ENCODE measurements around the genes ZNF879, CANX, LTC4S and TBC1D9B.

DNA sequence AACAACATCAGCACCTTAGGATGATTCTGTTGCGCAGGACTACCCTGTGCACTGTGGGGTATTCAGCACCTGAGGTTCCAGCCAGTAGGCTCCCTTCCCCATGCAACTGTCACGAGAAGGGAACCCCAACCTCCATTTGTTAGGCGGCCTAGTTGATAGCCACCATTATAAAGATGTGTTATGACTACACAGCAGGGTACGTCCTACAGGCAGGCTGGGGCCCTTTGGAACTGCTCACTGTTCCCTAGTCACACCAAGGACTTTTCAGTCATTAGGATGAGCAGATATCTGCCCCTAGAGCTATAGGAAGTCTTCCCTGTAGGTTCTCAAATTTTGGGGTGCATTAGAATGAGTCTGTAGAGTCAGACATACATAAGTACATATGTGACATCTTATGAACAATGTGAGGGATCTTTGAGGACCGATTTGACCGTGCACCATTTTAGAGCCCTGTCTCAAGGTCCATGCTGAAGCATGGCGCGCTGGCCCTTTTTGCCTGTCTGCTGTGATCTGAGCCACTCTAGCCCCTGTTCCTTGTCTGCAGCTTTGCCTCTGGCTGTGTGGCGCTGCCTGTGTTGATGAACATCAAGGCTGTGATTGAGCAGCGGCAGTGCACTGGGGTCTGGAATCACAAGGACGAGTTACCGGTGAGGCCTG is 6.6 kb downstream of the NHP2 start:
- RRBS: no CpG with 5 or more reads among the region's 12 CpGs

GRCh38 chr5:178148392-178149575 is 4.9 kb downstream of the NHP2 start:
- RRBS: no CpG with 5 or more reads among the region's 13 CpGs

DNA sequence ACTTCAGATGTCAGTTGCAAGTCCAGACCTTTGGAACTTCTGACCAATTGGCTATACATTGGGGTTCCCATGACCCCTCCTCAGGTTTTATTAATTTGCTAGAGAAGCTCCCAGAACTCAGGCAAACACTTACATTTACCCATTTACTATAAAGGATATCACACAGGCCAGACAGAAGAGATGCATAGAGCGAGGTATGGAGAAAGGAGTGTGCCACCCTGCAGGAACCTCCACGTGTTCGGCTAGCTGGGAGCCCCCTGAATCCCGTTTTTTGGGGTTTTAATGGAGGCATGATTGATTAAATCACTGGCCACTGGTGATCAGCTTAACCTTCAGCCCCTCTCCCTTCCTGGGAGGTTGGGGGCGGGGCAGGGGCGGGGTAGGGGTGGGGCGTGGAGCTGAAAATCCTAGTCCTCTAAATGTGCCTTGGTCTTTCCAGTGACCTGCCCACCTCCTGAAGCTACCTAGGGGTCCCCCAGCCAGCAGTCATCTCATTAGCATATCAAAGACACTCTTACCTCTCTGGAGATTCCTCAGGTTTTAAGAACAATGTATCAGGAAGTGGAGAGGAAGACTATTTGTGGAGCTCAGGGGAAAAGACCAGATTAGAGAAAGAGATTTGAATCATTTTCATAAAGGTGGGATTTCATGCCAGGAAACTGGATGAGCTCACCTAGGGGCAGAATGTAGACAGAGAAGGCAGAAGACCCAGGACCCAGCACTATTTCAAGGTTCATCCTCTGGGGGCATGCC is 7.2 kb downstream of the GMCL2 start:
- RRBS: no CpG with 5 or more reads among the region's 7 CpGs

GRCh38 chr5:178205284-178206231 is 1.2 kb downstream of the HNRNPAB start:
- RRBS: 2% methylated on average over 6 of the region's 41 CpGs

DNA sequence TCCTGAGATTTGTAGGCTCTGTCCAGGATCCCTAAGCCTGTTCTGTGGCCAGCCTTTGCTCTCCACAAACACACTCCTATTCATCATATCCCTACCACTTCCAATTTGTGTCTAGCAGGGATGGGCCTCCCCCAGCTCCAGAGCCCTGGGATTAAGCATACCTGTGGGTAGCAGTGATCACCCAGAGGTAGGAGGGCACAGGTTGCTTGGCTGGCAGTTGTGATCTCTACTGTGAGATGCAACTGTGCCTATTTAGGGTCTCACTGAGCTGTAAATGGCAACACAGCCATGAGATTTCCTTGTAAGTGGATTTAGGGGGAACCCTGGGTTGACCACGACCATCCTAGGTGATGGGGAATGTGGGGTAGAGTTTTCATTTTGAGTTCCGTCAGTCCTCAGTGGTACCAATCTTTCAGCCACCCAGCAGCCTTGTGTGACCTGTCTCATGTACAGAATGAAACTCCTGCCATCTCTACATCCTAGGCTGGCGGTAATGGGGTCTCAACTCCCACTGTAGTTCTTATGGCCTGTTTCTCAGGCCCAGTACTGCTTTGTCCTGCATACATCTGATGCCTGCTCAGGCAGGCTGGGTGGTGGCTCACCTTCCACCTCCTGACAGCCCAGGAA is 7.9 kb downstream of the HNRNPAB start:
- RRBS: no CpG with 5 or more reads among the region's 3 CpGs

DNA sequence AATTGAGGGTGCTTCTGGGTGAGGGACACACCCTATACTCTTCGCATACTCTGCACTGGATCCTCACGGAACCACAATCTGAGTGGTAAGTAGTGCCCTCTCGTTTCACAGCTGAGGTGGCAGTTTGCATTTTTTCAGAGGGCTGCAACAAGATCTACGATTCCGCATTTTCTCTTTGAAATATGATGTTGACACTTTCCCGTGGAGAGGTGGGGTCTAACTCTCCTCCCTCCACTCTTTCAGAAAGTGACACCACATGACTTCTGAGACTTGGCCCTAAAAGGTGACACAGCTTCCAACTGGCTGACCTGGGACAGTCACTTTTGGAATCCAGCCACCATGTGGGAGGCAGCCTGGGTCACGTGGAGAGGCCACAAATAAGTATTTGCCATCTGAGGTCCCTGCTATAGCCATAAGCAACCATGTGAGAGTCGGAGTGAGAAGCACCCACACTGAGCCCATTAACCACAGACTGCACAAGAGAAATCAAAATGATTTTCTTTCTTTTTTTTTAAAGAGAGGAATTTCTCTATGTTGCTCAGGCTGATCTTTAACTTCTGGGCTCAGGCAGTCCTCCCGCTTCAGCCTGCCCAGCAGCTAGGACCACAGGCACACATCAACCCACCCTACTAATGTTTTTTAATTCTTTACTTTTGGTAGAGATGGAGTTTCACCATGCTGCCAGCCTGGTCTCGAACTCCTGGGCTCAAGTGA is 4.1 kb upstream of the PHYKPL start:
- RRBS: no CpG with 5 or more reads among the region's 10 CpGs

- RRBS: no CpG with 5 or more reads among the region's 2 CpGs
These were observed 9.6 kb upstream of the ZFP2 start for GRCh38 chr5:178885711-178886869.

DNA sequence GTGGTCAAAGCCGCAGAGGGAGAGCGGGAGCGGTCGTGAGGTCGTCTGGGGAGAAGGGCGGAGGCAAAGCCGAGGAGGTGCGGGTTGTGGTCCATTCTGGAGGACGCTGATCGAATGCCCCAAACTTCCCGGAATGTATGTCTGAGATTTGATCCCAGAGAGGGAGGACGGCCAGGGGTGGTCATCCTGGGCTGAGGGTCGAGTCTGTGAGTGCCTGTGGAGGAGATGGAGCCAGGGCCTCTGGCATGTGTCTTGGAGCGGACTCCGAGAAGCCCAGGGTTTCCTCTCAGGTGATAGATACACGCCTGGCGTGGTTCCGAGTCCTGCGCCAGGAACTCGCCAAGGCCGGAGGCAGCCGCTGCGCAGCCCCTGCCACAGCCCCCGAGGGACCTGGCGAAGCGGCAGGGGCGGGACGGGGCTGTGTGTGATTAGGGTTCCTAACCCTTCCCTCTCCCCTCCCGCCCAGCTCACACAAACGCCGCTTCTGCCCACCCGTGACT is 362 bp downstream of the ZNF454 start:
- RRBS: no CpG with 5 or more reads among the region's 32 CpGs

DNA sequence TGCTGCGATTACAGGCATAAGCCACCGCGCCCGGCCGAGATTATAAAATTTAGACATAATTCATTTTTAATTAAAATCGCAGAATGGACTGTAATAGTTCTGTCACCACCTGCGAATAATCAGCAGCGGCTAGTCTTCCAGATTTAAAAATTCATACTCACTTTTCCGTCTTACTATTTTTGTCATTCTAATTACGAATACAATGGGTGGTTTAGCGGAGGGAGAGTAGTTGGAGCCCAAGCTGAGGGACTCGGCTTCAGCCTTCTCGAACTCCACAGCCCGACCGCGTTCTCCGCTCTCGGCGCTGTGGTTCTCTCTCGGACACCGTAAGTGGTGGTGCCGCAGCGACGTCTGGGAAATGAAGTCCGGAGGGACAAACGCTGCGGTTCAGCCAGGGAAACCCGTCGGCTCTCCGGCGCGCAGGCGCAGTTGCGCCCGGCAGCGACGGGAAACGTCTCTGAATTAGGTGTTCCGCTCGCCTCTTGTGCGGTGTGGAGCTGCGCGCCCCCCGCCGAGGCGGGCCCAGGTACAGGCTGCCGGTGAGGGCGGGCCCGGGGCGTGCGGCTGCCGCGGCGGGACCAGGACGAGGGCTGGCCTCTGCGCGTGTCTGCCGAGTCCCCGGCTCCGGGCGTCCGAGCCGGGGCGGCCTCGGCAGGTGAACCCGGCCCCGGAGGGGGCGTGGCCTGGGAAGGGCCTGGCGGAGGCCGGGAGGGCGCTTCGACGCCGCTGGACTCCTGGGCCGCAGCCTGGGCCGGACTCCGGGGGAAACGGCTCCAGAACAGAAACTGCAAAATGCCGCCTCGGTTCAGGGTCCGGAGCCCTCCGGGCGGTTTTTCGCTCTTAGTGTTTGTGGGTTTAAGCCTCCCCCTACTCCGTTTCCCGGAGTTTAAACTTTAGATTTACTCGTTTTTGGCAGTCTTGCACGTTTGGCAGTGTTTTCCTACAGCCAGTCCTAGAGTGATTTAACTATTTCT is at the start of gene ZNF879:
Gene ZNF879 (plus strand): TSS at position 426 of the 974 bp plus-strand sequence.
- RRBS: 3% methylated on average over 39 of the region's 88 CpGs

- RRBS: 86% methylated on average over 5 of the region's 15 CpGs
These were observed 72.3 kb downstream of the ADAMTS2 start for GRCh38 chr5:179272938-179273370.

DNA sequence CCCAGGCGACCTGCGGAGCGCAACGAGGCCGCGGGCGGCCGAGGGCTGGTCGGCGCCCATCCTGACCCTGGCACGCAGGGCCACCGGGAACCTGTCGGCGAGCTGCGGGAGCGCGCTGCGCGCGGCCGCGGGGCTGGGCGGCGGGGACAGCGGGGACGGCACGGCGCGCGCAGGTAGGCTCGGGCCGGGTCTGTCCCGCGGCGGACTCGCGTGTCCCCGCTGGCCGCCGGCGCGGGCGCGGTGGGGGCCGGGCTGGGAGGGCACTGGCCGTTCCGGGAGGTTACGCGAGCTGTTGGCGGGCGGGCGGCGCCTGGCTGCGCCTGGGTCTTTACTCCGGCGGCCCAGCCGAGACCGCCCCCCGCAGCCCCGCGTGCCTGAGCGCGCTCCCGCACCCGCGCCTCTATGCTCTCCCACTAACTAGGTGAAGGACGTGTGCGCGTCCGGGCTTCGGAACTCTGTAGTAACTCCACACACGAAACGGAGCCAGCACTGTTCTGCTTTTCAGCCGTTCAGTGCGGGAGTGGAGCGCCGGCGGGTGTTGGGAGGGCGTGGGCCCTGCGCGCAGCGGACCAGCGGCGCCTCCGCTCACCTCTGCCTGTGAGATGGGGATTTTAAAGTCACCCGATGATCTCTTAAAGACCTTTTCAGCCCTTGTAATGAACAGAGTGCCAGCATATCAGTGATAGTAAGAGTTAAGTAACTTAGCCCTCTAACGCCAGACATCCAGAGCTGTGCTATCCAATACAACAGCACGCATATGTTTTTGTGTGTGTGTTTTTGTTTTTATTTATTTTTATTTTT is 553 bp downstream of the RUFY1 start:
- RRBS: under 1% methylated on average over 55 of the region's 88 CpGs

DNA sequence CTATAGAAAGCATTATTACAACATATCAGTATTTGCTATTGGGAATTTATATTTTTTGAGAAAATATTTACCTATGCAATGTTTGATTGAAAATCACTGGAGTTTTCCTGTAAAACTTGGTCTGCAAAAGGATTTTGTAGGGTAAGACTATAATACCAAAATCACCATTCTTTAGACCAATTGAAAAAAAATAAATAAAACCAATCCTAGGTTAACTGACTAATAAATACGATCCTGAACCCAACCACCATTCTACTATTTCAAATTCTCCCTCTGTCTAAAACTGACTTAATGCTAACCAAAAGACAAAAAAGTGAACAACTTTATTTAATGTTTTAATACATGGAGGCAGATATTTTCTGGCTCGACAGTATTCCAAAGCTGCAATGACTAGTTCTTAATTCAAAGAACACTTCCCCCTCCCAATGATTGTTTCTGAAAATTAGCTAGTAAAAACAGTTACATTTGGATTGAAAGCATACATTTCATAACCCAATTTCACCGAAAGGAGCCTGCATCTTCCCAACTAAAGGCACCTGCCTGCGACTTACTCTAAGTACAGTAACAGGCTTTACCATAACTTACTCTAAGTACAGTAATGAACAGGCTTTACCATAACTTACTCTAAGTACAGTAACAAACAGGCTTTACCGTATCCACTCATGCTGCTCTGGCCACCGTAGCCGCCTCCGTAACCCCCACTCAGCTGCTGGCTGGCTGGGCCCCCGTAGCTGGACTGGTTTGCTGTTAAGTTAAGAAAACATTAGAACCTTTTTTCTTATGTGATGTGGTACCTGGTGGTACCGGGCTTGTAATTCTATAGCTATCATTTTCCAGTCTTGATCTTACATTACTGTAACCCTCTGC is 7.8 kb downstream of the HNRNPH1 start:
- RRBS: no CpG with 5 or more reads among the region's 10 CpGs

DNA sequence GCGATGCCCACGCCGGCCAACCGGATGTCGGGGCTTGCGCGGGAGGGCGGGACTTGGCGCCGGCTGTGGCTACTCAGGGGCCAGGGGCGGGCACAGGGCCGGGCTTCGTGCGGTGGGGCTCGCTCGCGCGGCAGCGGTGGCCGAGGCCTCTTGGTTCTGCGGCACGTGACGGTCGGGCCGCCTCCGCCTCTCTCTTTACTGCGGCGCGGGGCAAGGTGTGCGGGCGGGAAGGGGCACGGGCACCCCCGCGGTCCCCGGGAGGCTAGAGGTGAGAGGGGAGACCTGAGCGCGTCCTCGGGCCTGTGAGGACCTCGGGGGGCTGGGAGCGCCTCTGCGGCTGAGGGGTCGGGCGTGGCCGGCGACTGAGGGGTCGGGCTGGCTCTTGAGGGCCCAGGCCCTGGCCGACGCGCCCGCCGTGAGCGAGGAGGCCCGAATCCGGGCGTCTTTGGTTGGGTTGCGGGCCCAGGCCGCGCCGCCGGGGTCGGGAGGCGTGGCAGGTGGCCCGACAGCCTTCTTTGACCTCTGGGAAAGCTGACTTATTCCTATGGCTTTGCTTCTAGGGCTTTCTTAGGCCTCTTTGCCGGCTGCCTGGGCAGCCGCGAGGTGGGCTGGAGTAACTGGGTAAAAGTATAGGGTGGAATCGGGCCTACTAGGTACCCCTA is at the start of gene CANX:
Gene CANX (plus strand): TSS at position 133 of the 662 bp plus-strand sequence.
- RRBS: under 1% methylated on average over 40 of the region's 67 CpGs

GRCh38 chr5:179724450-179725041 is 8.1 kb upstream of the MAML1 start:
- RRBS: no CpG with 5 or more reads among the region's 6 CpGs

GRCh38 chr5:179793336-179794576 is at the start of gene LTC4S:
TSS of gene LTC4S (plus strand) at chr5:179793986.
- RRBS: no CpG with 5 or more reads among the region's 23 CpGs

DNA sequence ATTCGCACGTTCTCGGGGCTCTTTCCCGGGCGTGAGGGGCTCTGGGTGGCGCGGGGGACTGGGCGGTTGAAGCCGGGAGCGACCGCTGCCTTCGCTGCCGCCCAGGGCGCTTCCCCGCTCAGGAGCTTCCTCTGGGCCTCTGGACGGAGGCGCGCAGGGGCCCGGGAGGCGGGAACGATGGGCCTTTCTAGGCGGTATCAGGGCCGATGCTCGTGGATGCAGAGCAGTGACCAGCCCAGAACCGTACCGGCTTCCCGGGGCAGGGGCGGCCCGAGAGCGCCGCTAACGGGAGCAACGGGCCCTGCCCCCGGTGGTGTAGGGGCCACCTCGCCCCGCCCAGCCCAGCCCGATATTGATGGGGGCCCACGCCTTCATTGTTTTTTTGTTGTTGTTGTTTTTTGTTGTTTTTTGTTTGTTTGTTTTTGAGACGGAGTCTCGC is 600 bp upstream of the MGAT4B start:
- RRBS: under 1% methylated on average over 31 of the region's 40 CpGs

DNA sequence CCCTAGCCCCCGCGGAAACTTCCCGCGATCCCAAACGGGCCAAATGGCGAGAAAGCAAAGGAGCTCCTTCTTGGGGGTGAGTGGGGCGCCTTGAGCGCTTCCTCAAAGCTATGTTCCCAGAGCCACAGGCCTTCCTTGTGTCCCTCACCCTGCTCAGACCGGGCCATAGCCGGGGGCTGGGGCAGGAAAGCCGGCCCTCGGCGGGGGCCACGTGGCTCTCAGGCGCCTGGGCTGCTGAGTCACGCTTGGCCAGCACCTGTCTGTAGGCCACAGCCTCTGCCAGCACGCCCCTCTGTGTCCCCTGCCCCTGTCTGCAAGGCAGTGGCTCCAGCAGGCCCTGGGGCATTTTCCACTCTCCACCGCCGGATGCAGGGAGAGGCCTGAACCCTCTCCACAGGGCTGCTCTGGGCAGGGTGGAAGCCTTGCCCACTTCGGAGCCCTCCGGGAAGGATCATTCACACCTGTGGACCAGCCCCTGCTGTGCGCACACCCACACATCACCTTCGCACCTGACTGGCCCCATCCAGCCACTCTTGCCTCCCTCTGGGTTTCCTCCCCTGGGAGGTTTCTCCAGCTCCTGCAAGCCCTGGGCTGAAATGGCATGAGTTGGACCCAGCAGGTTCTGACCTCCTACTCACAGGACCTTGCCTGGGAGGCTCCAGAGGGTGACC is 1.2 kb upstream of the SQSTM1 start:
- RRBS: 19% methylated on average over 3 of the region's 23 CpGs

GRCh38 chr5:179907114-179908334 is at the start of gene TBC1D9B:
TSS of gene TBC1D9B (minus strand) at chr5:179907897.
- RRBS: 1% methylated on average over 93 of the region's 142 CpGs

DNA sequence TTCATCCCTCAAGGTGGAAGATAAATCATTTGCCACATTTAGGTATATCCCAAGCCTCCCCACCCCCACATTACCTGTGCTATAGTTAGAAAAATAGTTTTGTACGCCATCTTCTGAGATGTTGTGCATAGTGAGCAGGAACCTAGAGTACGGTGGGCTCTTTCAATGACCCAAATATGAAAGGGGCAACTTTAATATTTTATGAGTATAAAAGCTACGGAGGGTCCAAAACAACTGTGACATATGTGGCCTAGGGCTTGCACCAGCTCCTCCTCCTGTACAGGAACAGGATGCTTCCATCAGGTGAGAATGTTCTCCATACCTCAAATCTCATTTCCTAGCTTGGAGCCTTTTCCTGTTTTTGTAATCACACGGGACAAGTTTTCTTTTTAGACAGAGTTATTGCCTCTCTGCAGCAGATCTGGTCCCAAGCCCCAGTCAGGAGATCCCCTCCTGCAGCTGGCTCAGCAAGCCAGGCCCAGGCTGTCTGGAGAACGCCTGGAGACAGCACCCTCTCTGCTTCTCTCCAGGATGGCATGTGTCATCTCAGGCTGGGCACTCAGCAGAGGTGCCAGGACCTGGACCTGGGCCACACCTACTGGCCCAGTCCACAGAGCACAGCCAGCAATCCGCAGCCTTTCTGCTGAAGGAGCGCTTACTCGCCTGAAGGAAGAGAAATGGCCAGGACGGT is 4.5 kb upstream of the TBC1D9B start:
- RRBS: no CpG with 5 or more reads among the region's 9 CpGs

DNA sequence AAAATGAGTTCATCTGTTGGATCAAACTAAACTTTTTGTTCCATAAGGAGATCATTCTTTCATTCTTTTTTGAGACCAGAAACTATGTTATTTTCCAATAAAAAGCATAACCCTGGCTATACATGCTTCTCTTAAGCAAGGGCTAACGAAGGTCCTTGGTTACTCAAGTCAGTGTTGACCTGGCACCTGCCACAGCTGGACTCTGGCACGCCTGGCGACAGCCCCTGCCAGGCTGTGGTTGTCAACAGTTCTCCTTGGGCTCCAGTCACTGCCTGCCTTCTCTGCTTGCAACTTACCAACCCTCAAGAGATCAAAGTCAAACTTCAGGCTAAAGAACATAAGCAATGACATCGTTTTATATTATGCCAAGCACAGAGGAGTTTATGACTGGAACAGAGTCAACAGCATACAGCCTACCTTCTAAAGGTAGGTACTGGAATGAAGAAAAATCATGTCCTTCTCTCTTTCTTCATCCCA is 61.4 kb upstream of the TBC1D9B start:
- RRBS: no CpG with 5 or more reads among the region's 4 CpGs